Aorta (tissue), 1 donor: ENCODE data around the gene SEL1L2.

- PRO-cap: bidirectional peak, plus-strand start at chr20:10671772, minus-strand start at chr20:10671565
Observed at GRCh38 chr20:10671380-10671896, 2.4 kb downstream of the JAG1 start.

DNA sequence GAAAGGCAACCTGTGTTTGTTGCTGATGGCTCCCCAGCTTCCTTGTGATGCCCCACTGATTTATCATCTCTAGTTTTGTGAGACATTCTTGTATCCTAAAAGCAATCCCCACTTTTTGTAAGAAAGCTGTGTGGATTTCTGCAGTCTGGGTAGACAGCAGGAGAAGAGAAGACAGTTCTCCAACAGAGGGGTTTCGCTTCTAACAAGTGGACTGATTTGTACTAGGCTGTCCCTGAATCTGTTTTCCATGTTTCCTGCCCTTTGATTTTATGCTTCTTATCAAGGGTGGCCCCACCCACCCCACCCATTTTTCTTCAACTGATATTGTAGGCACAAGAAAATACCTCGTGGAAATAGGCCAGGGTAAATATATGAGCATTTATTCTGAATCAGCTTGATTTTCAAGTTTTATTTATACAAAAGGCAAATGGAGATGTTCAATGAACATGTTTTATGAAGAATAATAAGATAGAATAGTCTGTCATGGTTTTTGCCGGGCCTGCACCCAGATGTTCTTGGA is 25.7 kb upstream of the JAG1 start:
- PRO-cap: no peak

- PRO-cap: no peak
Observed at GRCh38 chr20:11001656-11002370, 328.0 kb upstream of the JAG1 start.

DNA sequence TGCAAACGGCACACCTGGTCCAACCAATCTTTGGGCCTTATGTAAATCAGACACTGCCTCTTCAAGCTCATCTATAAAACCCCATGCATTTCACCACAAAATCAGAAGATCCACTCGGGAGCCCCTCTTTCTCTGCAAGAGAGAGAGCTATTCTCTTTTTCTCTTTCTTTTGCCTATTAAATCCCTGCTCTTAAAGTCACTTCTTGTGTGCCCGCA is 341.9 kb upstream of the JAG1 start:
- PRO-cap: no peak

DNA sequence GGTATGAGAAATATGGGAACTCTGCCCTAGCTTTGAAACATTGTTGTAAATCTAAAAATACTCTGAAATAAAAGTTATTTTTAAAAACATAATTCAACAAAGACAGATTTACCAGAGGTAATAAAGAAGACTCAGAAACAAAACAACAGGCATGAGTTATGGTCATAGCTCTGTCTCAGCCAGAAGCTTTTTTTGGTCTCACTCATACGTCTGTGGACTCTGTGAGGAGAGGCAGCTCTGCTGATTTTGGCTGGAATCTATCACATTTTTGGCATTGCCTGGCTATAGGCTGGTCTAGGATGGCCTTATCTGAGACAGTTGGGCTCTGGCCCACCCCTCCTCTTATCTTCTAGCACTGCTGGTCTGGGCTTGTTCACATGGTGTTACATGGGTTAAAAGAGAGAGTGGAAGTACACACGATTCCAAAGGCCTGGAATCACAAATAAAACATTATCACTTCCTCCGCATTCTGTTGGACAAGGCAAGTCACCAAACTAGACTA is 514.0 kb upstream of the BTBD3 start:
- PRO-cap: no peak

DNA sequence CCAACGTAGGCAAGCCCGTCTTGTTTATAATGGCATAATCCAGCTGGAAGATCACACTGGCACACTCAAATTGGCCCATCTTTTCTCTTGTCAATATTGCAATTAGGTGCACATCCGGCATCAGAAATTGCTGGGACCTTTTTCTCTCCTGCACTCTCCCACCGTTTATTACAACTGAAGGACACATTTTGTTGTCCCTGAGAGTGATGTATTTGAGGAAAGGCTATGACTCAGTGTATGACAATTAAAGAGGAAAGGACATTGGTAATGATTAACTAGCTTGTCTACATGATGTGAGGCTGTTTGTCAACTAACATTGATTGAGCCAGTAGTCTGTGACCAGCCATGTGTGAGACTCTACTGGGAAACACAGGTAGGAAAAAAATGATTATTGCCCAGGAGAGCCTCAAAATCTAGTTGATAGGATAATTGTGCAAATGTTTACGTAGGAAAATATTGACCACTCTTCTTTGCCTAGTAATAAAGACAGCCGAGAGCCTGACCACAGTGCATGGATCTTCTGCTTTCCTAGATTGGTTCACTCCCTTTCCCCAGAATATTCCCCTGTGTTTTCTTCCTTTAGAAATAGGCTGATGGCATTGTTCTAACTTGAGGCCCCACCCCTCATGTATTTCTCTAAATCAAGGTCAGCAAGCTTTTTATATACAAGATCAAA is 230.0 kb upstream of the BTBD3 start:
- PRO-cap: no peak

- PRO-cap: no peak
Observed at GRCh38 chr20:12857734-12858073, 151.1 kb upstream of the SPTLC3 start.

DNA sequence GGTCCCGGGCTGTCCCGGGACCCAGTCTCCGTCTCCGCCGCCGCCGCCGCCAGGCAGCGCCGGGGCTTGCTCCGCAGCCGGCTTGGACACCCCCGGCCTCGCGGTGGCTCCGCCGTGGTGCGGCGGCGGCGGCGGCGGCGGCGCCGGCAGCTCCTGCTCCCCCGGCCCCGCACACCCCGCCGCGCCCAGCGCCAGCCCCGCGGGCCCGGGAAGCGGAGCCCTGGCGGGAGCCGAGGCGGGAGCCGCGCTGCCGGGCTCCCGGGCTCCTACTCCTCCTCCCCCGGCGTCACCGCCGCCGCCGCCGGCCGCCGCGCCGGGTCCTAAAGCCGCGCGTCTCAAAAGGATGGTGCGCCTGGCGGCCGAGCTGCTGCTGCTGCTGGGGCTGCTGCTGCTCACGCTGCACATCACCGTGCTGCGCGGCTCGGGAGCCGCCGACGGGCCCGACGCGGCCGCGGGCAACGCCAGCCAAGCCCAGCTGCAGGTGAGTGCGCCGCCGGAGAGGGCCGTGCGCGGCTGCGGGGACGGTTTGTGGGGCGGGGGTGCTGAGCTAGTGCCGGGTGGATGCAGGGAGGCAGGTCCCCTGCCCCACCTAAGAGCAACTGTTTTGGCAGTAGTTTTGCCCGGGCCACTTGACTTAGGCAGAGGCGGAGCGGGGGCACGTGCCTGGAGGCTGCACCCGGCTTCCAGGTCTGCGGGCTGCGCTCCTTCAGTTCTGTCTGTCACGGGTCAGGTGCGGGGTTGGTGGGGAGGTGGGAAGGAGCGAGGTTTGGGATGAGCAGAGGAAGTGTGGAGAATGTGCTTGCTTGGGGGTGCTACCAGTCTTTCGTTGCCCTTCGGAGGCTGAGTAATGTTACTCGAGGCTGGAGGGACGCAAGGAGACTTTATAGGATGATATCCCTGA is 610 bp downstream of the ISM1 start:
- PRO-cap: no peak

DNA sequence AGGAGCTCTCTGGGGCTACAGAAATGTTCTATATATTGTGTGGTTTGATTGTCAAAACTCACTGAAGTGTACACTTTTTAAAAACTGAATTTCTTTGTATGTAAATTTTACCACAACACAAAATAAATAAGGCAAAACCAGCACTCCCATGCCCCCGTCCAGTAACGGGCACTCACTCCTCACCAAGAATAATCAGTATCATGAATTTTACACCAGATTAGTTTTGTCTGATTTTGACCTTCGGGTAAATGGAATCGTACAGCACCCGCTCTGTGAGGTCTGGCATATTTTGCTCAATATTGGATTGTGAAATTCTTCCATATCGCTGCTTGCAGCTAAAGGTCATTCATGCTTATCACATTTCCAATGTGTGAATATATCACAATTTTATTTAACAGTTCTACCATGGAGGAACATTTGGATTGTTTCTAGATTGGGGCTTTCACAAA is 86.4 kb downstream of the ISM1 start:
- PRO-cap: no peak

GRCh38 chr20:13800170-13800421 is 15.3 kb downstream of the NDUFAF5 start:
- PRO-cap: no peak

GRCh38 chr20:13851141-13851507 is 66.3 kb downstream of the NDUFAF5 start:
- PRO-cap: no peak

DNA sequence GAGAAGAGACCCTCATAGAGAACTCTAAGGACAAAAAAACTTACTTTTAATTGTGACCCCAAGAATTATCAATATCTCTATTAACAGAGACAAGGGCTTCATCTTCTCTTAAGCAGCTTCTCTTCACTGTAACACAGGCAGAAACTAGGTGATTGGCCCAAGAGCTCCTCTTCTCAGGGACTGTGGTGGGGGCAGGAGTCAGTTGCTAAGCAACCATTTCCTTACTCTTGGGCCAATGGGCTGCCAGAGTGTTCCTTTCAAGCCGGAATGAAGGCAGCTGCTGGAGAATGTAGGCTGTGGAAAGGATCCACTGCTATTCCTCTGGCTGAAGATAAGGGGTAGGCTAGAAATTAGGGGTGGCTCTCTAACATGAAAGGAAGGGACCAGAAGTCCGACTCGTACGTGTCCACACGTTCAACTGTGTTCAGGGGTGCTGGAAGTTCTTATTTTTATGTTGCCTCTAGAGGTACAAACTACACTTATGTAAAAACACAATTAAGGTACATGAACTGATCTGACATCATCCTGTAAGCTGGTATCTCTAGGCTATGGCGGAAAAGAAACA is at the start of gene SEL1L2:
Gene SEL1L2 (minus strand): TSS at position 182 of the 565 bp plus-strand sequence.
- PRO-cap: no peak

- PRO-cap: no peak
Observed at GRCh38 chr20:13995830-13996458, 628 bp downstream of the MACROD2 start.

DNA sequence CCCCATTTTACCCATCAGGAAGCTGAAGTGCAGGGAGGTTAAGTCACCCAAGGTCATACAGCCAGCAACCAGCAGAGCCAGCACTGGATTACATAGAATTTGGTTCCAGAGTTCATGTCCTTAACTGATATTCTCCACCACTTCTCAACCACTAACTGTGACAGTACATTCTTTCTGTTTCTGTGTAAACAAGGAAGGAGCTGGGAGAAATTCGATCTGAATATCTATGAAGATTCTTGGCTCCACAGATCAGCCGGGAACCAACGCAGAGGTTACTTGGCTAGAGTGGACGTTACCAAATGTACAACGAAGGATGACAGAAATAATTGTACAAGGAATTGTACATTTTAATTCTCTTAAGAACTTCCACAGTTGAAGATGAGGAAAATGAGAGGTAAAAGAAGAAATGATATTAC is 97.9 kb downstream of the KIF16B start:
- PRO-cap: no peak

DNA sequence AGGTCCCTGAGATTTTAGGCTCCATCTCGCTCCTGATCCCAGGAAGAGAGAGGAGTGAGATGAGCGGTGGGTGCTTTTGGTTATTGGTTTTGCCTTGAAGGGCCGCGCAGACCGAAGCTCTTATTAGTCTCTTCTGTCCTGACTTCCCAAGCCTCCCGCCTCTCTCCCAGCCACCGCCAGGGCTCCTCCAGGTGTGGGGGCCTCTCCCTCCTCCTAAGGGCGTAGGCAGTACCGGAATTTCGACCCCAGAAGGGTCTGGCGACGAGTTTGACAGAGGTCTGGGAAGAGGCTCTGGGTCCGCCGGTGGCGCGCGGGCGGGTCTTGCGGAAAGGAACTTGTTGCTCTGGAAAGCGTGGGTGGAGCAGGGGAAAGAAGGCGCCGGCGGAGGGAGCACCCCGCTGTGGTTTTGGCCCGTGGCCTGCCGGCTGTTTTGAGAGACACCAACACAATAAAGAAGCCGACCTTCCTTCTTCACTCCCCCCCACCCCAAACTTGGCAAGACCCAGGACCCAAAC is 1.8 kb downstream of the PCSK2 start:
- PRO-cap: no peak

GRCh38 chr20:17504583-17505803 is 26.2 kb downstream of the BFSP1 start:
- PRO-cap: no peak

DNA sequence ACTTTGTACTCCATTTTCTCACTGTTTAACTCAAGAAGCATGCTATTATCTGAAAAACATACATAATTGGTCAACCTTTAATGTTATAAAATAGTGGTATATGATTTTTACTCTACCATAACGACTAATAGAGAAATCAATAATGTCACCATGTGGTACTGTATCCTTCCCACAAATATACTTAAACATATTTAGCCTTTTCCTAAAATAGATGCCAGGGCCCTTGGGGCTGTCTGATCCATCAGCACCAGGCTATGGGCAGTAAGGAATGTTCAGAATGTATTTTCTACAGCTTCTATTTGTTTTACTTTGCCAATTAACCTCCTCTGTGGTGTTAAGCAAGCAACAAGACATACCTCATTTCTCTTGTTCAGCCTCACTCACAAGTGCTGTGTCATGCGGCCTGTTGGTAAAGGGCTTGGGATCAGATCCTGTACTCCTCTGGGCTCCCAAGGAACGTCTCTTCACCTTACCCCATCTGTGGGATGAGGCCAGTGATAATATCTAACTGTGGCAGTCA is 7.2 kb upstream of the DSTN start:
- PRO-cap: no peak

- PRO-cap: bidirectional peak, plus-strand start at chr20:17570728, minus-strand start at chr20:17570690; bidirectional peak, plus-strand start at chr20:17570941, minus-strand start at chr20:17570745
Observed at GRCh38 chr20:17570326-17571068, 622 bp downstream of the DSTN start.

DNA sequence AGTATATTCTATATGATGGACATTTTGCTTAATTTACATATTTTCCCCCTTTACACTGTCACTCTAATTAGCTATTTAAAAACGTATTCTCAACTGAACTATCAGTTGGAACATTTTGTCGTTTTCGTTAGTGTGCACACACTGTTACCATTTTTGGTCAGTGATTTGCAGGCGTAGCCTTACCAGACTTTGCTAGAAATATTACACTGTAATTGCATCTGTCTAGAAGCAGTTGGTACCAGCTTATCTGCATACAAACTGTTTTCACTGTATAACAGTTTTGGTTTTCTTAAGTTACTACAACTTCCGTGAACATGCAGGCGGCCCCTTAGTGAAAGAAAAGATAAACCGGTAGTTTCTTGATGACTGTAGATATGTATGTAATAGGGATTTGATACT is 1.2 kb downstream of the DSTN start:
- PRO-cap: no peak

GRCh38 chr20:17590070-17590753 is 20.3 kb downstream of the DSTN start:
- PRO-cap: no peak